IMR-90 (cell line): Measurements from ENCODE around the gene ZNF660.

GRCh38 chr3:44412104-44413021 lies 65.1 kb downstream of the ZNF445 start:
- RRBS = 80% methylated on average over 1 of the region's 16 CpGs
CAGE:
- cytosol, long polyA plus RNA = no peak
- long polyA plus RNA = no peak
- nucleus, long polyA plus RNA = no peak

DNA sequence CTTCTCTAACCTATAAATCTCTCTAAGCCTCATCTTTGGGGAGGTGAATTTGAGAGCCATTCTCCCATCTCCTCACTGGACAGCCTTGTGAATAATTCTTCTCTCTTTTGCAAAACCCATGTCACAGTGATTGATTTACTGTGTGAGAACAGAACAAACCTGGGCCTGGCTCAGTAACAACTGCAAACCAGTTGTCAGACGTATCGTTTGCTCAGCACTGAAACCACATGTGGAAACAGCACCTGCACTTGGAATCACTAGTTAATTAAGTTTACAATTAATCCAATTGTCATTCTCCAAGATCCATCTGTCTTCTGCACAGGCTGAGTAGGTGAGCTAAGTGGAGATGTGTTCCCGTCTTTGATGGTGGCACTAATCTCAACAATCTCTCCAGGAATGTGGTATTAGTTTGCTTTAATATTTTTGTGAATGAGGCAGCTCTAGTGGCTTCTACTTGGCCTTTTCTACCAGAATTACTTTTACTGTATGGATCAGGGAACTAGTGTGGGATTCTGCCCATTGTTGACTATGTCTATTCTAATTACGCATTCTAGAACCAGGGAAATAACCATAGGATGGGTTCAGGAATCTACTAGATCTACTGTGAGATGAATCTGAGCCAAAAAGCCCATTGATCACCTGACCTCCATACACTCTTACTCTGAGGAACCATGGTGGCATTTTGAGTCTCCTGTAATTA lies 42.1 kb downstream of the ZNF445 start:
- RRBS = no CpG with 5 or more reads among the region's 4 CpGs
CAGE:
- cytosol, long polyA plus RNA = no peak
- long polyA plus RNA = no peak
- nucleus, long polyA plus RNA = no peak

GRCh38 chr3:44445496-44446664 lies 31.6 kb downstream of the ZNF445 start:
- RRBS = no CpG with 5 or more reads among the region's 14 CpGs
CAGE:
- cytosol, long polyA plus RNA = no peak
- long polyA plus RNA = no peak
- nucleus, long polyA plus RNA = no peak

DNA sequence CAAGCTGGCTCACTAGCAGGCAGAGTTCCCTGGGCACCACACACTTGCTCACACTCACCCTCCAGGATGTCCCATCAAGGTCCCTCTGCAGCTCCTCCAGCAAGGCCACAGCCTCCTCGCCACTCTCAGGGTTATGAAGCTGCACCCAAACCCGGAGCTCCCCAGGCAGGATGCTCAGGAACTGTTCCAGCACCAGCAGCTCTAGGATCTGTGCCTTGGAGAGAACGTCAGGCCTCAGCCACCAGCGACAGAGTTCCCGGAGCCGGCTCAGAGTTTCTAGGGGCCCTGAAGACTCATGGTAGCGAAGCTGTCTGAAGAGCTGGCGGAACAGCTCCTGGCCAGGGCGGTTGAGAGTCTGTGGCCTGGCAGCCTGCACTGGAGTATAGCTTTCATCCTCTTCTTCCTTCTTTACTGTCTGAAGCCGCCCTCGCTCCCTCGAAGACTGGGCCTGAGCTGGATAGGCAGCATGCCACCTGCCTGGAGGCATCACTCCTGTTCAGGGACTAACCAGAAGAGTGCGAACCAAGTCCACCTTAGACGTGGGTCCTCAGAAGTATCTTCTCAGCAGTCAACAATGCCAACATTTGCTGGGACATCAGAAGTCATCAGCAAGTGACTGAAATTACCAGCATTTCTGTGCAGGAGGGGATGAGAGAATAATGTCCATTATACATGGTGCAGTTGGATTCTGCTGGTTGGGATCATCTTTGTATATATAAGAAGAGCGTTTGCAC lies 22.2 kb downstream of the ZNF445 start:
- RRBS = 98% methylated on average over 3 of the region's 15 CpGs
CAGE:
- cytosol, long polyA plus RNA = no peak
- long polyA plus RNA = no peak
- nucleus, long polyA plus RNA = no peak

GRCh38 chr3:44584353-44585674 lies at the start of gene ZNF660:
Gene ZNF660, plus strand, starts transcription at chr3:44584964.
- RRBS = 0% methylated on average over 7 of the region's 46 CpGs
CAGE:
- cytosol, long polyA plus RNA = no peak
- long polyA plus RNA = no peak
- nucleus, long polyA plus RNA = no peak

GRCh38 chr3:44594170-44594714 lies 9.5 kb downstream of the ZNF660 start:
- RRBS = no CpG with 5 or more reads among the region's 8 CpGs
CAGE:
- cytosol, long polyA plus RNA = no peak
- long polyA plus RNA = no peak
- nucleus, long polyA plus RNA = no peak

GRCh38 chr3:44632213-44632865 lies 7.5 kb downstream of the ZNF197 start:
- RRBS = no CpG with 5 or more reads among the region's 5 CpGs
CAGE:
- cytosol, long polyA plus RNA = no peak
- long polyA plus RNA = no peak
- nucleus, long polyA plus RNA = no peak

DNA sequence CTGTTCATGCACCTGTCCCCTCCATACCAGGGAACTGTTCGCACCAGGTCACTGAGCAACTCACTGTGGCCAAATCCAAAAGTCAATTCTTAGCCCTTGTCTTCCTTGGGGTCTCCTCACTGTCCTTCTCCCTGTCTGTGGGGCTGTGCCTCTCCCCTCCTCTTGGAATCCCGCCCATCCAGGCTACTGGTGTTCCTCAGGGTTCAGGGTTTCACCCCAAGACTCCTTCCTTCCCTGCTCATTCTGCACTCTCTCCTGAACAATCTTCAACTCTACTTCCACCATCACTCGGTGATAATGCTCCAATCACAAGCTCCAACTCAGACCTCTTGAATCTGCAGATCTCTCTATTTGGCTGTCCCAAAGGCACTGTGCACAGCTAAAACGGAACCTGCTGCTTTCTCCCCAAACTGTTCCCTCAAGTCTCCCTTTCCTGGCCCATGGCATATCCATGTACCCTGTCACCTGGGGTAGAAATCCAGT lies 24.2 kb downstream of the ZDHHC3 start:
- RRBS = no CpG with 5 or more reads among the region's 4 CpGs
CAGE:
- cytosol, long polyA plus RNA = no peak
- long polyA plus RNA = no peak
- nucleus, long polyA plus RNA = no peak

DNA sequence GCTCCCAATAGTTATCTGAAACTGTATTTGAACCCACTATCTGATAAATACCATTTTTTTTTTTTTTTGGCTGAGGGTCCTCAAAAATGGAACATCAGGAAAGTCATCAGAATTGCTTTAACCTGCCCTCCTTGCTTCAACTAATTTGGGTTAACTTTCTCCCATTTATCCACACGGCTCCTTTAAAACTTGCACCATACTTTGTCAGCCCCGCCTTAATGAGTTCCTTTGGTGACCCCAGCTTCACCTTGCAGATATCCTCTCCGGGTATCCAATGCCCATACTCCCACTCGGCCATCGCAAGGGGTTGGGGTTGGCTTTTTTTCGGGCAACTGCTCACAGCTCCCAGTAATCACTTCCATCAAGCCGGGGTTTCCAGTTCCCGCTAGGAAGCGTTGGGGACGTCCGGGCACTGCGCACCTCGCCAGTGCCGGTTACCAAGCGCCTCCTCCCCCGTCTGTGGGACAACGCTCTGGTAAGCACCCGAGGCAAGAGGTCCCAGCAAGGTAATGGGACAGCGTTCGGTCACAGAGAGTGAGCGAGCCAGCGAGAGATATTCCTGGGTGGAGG lies 887 bp downstream of the ZDHHC3 start:
- RRBS = under 1% methylated on average over 8 of the region's 22 CpGs
CAGE:
- cytosol, long polyA plus RNA = no peak
- long polyA plus RNA = no peak
- nucleus, long polyA plus RNA = no peak

DNA sequence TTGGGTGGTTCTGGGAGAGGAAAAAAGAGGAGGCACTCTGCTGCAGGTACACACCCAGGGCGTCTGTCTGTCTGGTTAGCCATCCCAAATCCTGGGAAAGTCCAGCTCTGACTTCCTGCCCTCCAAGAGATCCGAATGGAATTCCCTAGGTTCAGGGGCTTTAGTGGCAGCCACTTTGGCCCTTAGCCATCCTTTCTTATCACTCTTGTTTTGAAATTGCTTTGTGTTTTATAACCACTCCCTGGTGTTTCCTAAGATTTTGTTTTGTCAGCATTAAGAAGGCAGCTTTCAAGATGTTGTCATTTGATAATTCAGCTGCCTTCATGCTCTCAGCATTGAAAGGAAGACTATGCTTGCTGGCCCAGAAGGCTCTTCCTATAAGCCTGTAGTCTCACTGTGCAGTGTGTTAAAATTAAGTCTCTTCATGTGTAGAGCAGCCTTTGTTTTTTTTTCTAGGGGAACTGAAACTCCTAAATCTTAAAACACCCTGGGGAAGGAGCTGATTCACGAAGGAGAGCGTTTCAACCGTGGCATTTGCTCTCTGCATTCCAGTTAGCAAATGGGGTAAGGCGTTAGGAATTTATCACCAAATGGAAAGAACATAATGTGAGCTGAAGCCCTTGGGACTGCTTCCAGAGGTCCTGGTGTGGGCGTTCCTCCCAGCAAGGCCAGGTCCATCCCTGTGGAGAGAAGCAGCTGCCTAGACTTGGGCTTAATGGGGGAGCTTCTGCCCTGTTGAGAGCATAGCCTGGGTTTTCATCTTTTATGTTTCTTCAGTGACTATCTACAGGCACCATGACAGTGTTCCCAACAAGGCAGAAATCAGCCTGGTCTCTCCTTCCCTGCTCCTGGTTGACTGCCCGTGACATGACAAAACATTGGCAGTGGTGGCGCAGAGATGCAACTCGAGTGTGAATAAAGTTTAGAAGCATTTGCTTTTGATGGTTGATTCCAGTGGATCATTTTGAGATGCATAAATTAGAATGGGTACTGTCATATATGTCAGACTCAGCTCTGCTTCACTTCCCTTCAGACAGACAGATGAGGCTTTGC lies 14.1 kb upstream of the CLEC3B start:
- RRBS = no CpG with 5 or more reads among the region's 10 CpGs
CAGE:
- cytosol, long polyA plus RNA = no peak
- long polyA plus RNA = no peak
- nucleus, long polyA plus RNA = no peak

DNA sequence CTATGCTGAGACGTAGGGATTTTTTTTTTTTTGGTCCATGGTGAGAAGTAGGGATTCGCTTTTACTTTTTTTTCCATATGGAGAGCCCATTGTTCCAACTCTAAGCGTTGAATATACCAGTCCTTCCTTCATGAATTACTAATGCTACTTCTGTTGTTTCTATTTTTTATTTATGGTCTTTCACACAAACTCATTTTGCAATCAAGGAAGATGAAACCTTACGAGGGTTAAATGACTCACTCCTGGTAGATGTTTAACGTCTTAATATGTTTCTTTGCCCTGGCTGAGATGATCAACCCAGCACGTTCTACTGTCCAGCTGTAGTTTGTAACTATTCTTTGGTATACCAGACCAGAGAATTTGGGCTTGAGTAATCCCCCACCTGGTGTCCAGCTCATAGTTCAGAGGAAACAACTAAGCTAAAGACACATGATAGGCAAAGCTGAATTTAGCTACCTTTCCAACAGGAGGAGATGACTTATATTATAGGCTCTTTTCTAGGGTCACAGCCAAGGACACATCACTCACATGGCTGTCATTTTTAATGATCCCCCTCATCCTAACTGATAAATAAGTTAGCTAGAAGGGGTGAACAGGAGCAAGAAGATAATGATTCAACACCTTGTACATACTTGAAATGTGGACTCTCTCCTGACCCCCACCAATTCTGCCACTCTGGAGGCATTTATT lies 23.0 kb downstream of the CDCP1 start:
- RRBS = no CpG with 5 or more reads among the region's 6 CpGs
CAGE:
- cytosol, long polyA plus RNA = no peak
- long polyA plus RNA = no peak
- nucleus, long polyA plus RNA = no peak

DNA sequence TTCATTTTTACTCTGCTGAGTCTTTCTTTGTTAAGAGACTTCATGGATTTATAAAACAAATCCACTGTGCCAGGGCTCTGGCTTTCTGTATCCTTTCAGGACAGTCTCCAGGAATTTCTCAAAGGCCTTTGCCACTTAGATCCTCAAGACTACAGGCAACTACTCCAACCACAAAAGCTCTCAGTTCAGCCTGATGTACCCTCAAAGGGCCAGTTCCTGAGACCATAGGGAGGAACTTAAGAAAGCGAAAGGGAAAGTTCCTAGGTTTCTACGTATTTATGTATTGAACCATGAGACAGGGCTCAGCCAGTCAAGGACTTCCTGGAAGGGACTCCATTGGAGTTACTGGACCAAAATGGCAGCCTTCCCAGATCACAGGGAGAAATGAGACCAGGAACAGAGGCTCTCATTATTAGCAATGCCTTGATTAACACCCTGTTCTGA lies 1.9 kb downstream of the CDCP1 start:
- RRBS = no CpG with 5 or more reads among the region's 2 CpGs
CAGE:
- cytosol, long polyA plus RNA = no peak
- long polyA plus RNA = no peak
- nucleus, long polyA plus RNA = no peak

DNA sequence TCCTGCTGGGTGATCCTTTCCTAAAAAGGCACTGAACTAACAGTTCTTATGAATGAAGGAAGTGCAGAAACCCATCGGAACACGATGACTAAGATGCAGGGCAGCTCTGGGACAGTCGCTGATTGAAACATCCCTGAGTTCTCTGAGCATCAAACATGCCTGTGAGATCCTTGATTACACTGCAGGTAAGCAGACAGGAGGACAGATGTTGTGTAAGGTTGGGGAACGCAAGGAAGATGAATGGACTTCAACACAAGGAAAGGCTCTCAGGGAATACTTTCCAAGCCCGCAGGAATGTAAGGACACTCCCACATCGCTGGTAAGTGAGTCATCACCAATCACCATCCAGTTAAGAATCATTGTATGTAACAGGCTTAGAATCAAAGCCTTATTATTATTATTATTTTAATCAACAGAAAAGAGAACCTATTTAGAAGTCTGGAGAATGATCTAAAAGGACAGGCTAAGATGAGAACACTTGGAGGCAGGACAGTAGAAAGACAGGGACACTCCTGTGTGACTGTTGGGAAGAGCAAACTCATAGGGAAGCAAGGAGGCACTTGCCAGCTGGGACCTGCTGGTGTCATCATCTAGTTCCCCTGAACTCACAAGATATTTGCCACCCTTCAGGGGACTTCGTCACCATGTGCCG lies 26.1 kb downstream of the TMEM158 start:
- RRBS = no CpG with 5 or more reads among the region's 8 CpGs
CAGE:
- cytosol, long polyA plus RNA = no peak
- long polyA plus RNA = no peak
- nucleus, long polyA plus RNA = no peak

GRCh38 chr3:45593610-45593860 lies 1.0 kb upstream of the LIMD1 start:
- RRBS = no CpG with 5 or more reads among the region's 23 CpGs
CAGE:
- cytosol, long polyA plus RNA = no peak
- long polyA plus RNA = no peak
- nucleus, long polyA plus RNA = no peak

- RRBS = no CpG with 5 or more reads among the region's 16 CpGs
CAGE:
- cytosol, long polyA plus RNA = no peak
- long polyA plus RNA = no peak
- nucleus, long polyA plus RNA = no peak
These were observed 1.1 kb downstream of the LIMD1 start for GRCh38 chr3:45595404-45596215.

DNA sequence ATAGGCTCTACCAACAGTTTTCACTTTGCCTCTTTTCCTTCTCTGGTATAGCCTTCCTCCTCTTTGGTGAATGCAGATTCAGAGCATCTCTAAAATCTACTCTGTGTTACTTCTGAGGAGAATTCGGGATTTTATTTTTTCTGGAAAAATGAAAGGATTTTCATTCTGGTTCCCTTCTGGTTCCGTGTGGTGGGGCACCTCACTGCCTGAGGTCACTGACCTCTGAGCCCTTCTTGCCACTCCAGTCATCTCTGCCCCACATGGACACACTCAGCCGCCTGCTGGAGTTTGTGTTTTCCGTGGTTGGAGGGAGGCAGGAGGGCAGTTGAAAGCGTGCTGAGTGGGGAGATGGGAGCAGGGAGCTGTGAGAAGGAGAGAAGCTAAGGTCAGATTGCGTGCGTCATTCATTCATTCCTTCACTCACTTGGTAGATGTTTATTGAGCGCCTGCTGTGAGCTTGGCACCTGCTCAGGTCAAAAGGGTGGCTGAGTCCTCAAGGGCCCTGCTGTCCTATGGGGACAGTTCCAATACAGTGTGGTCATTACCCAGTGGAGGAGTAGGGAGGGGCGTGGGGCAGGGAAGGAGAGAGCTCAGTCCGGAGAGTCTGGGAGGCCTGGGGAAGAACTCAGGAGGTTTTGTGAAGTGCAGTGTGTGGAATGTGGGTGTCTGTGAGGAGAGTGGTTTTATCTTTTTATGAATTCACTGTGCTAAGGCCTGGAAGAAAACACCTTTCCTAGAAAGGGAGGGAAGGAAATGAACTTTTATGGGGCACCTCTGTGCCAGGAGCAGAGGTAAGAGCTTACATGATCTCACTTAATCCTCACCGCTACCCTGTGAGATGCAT lies 23.5 kb downstream of the LIMD1 start:
- RRBS = no CpG with 5 or more reads among the region's 11 CpGs
CAGE:
- cytosol, long polyA plus RNA = no peak
- long polyA plus RNA = no peak
- nucleus, long polyA plus RNA = no peak

GRCh38 chr3:45656605-45657326 lies 32.4 kb upstream of the SACM1L start:
- RRBS = no CpG with 5 or more reads among the region's 12 CpGs
CAGE:
- cytosol, long polyA plus RNA = no peak
- long polyA plus RNA = no peak
- nucleus, long polyA plus RNA = no peak

DNA sequence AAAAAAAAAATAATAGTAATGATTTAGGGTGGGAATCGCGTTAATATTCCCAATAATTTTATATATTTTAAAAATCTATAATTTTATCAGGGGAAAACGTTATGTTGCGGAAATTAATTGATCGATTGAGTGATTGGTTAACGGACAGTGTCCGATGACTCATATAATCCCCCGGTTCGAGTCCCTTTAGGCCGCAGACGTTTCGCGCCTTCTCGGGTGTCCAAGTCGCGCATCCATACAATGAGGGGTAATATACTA lies 1.2 kb upstream of the SACM1L start:
- RRBS = no CpG with 5 or more reads among the region's 16 CpGs
CAGE:
- cytosol, long polyA plus RNA = no peak
- long polyA plus RNA = no peak
- nucleus, long polyA plus RNA = no peak

- RRBS = no CpG with 5 or more reads among the region's 4 CpGs
CAGE:
- cytosol, long polyA plus RNA = no peak
- long polyA plus RNA = no peak
- nucleus, long polyA plus RNA = no peak
These were observed 1.5 kb downstream of the SACM1L start for GRCh38 chr3:45690592-45691115.

- RRBS = no CpG with 5 or more reads among the region's 4 CpGs
CAGE:
- cytosol, long polyA plus RNA = no peak
- long polyA plus RNA = no peak
- nucleus, long polyA plus RNA = no peak
These were observed 4.2 kb downstream of the SACM1L start for GRCh38 chr3:45693255-45693862.